Omental fat pad (tissue), 4 donors: ENCODE measurements around a stretch of chr1.

DNA sequence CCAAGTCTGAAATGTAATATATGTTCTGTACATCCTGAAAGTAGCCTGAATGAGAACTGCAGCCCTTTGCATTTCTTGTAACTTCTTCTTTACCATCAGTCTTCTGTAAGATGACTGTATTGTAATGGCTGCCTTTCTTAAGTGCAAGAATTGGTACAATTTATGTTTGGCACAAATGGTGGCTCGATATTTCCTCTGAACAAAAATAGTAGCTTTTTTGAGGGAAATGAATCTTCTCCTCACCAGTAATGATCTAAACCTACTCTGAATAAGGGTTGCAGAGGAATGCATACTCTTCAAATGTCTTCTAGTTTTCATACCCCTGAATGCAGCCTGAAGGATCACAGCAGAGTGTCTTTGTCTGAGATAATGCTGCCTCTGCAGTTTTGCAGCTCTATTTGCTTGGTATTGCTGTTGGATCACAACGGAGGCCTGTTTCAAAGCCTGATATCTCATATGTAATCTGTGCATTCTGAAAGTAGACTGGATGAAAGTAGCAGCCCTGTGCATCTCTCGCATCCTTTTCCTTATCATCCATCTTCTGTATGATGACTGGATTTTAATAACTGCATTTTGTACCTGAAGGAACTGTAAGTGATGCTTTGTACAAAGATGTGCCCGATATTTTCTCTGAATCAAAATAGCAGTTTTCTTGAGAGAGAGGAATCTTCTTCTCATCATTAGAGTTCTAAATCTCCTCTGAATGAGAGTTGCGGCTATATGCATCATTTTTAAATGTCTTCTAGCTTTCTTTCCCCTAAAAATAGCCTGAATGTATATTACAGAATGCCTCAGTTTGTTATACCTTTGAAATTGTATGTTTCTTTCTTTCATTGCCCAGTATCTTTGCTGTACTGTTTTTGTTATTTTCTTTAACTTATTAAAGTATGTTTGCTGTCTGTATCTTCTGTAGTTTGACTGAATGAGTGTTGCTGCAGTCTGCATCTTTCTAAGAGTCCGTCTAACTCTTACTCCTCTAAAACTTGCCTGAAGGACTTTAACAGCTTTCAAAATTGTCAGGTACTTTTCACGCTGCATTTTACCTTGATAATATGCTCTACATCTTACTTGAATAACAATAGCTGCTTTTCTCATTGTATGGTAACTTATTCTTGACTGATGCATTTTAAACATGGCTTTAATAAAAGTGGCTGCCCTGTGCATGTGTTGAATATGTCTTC is 35.1 kb upstream of the F13B start:
- PRO-cap, result no peak
- RAMPAGE, long total RNA, 4 experiments, result no peak in any of the 4 experiments

DNA sequence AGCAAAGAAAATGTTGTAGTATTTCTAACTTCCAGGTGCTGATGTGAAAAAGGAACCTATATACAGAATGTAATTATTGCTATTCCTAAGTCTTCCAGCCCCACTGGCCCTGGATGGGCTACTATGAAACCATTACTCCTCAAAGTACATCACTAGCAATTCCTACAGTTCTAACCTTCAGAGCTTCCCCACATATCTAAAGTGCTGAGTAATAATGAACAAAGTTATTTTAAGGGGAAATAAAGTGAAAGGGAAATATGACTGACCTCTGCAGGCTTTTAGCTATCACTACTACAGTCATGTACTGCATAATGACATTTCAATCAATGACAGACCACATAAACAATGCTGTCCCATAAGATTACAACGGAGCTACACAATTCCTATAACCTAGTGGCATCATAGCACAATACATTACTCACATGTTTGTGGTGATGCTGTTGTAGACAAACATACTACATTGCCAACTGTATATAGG is 22.1 kb downstream of the ZBTB41 start:
- PRO-cap, result no peak
- RAMPAGE, long total RNA, 4 experiments, result no peak in any of the 4 experiments

GRCh38 chr1:197355177-197355813 is 87.2 kb downstream of the CRB1 start:
- PRO-cap, result no peak
- RAMPAGE, long total RNA, 4 experiments, result no peak in any of the 4 experiments

GRCh38 chr1:197552761-197553329 is 222.4 kb downstream of the DENND1B start:
- PRO-cap, result no peak
- RAMPAGE, long total RNA, 4 experiments, result no peak in any of the 4 experiments

DNA sequence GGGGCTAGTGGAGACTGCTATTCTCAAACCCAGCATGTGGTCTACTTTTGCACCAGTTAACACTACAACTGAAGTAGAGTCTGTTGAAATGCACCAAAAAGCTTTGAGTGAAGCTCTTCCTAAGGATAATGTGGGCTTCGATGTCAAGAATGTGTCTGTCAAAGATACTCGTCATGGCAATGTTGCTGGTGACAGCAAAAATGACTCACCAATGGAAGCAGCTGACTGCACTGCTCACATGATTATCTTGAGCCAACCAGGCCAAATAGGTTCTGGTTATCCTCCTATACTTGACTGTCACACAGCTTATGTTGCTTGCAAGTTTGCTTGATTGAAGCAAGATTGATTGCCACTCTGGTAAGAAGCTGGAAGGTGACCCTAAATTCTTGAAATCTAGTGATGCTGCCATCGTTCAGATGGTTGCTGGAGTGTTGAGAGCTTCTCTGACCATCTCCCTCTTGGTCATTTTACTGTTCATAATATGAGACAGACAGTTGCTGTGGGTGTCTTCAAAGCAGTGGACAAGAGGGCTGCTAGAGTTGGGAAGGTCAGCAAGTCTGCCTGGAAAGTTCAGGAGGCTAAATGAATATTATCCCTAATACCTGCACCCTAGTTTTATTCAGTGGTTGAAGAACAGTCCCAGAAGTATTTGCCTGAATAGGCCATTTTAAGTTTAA is 85.1 kb downstream of the DENND1B start:
- PRO-cap, result no peak
- RAMPAGE, long total RNA, 4 experiments, result no peak in any of the 4 experiments

GRCh38 chr1:197954923-197955430 is 37.8 kb downstream of the LHX9 start:
- PRO-cap, result no peak
- RAMPAGE, long total RNA, 4 experiments, result no peak in any of the 4 experiments

DNA sequence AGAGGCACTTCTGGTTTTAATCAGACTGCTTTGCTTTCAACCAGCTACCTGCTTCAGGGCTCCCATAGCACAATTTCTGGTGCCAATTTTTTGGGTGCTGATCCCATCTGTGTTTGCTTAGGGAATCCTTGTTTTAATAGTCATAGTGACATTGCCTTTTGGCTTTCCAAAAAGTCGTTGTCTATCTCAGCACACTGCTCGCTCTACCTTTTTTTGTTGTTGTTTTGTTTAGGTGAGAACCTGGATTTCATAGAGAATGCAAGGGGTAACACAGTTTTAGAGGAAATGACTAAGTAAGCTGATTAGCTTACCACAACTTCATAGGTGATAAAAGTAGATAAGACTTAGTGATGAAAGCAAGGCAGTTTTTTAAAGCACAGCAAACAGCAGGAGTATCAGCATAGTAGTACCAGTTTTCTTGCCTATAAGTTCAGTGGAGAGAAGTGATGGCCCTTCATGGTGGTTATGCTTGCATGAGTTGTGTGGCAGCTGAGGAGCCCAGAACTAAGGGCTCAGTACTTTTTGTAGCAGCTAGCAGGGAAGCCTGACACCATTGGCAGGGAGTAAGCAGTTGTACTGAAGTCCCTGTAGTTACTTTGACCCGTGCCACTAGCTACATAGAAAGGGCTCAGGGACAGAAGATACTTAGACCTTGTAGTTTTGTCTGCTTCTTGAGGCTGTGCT is 31.3 kb downstream of the NEK7 start:
- PRO-cap, result no peak
- RAMPAGE, long total RNA, 4 experiments, result no peak in any of the 4 experiments

DNA sequence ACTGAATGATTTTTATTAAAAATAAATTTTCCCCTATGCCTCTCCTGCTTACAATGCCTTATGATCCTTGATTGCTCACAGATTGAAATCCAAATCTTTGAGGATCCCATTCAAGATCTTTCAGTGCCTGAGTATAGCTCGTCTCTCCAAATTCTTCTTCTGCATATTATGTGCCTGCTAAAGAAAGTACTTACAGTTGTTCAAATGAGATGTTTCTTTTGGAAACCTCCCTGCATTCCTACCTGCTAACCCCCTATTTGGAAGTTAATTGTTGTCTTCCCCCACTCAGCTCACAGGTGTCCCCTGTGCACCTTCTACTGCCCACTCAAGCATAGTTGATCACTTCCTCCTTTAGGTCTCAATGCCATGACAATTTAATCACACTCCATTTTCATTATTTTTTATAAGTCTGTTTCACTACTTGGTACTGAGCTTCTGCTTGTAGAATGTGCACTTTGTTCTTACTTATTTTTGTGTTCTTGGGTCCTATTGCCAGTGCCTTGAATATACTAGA is 16.3 kb upstream of the PTPRC start:
- PRO-cap, result no peak
- RAMPAGE, long total RNA, 4 experiments, result no peak in any of the 4 experiments

GRCh38 chr1:198678407-198678839 is 39.6 kb downstream of the PTPRC start:
- PRO-cap, result no peak
- RAMPAGE, long total RNA, 4 experiments, result no peak in any of the 4 experiments

- PRO-cap, result no peak
- RAMPAGE, long total RNA, 4 experiments, result no peak in any of the 4 experiments
Observed at GRCh38 chr1:198733929-198734639, 95.2 kb downstream of the PTPRC start.

GRCh38 chr1:198752009-198752228 is 113.1 kb downstream of the PTPRC start:
- PRO-cap, result no peak
- RAMPAGE, long total RNA, 4 experiments, result no peak in any of the 4 experiments

GRCh38 chr1:198935956-198937187 is 297.5 kb downstream of the PTPRC start:
- PRO-cap, result no peak
- RAMPAGE, long total RNA, 4 experiments, result no peak in any of the 4 experiments

GRCh38 chr1:200034793-200035208 is 7.3 kb downstream of the NR5A2 start:
- PRO-cap, result no peak
- RAMPAGE, long total RNA, 4 experiments, result no peak in any of the 4 experiments

DNA sequence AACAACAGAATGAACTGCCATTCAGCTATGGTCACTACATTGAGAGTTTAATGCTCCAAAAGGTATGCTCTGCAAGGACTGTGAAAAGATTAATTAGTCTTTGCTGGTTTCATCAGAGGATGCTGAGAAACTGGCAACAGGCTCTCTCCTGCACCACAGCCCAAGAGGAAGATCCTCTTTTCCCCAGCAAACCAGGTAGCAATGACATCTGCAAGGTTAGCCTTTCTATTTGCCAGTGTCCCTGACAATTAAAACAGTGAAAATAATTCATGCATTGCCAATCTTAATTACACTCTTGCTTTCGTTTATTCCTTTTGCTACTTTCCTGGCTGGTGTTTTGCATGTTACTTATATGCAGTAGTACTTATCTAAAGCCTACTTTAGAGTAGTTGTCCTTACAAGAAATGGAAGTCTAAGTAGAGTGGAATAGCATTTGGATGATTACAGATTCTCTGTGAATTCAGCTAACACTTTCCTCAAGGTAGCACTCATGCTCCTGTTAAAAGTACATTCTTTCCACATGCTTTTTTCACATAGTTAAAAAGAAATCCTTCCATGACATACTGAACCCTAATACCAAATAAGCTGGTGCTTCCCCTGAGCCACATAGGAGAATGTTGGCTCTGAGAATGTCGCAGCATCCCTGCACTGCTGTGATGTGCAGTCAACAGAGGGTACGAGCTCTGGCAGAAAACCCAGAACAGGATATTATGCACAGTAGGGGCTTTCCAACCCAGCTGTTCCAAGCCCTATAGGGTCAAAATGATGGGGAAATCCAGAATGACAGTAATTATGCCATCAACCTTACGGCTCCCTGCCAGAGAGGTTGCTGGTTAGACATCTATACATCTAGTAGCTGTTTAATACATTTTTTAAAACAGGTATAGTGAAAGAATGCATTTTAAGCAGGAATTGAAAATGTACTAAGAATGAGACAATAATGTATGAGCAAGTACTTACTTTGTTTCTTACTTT is 125.6 kb downstream of the NR5A2 start:
- PRO-cap, result no peak
- RAMPAGE, long total RNA, 4 experiments, result no peak in any of the 4 experiments

DNA sequence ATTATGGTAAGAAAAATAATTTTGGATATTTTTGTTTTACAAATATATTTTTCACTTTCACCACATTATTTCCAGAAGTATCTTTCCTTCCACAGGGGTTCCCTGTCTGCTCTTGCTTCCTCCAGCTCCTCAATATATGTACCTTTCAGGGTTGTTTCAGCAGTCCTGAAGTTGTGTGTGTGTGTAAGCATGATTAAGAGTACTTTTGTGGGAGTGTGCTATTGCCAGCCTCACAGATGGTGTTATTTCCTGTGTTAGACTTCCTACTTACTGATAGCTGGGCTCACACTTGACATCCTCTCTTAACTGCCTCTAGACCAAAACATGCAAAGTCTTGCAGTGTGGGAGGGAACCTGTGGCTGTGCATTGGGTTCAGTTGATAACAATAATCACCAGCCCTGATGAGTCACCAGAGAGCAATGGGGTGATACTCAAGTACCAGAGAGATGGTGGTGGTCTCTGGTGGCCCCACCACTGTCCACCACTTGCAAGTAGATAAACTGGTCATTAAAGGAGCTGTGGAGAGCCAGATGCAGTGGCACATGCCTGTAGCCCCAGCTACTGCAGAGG is 126.6 kb downstream of the NR5A2 start:
- PRO-cap, result no peak
- RAMPAGE, long total RNA, 4 experiments, result no peak in any of the 4 experiments

DNA sequence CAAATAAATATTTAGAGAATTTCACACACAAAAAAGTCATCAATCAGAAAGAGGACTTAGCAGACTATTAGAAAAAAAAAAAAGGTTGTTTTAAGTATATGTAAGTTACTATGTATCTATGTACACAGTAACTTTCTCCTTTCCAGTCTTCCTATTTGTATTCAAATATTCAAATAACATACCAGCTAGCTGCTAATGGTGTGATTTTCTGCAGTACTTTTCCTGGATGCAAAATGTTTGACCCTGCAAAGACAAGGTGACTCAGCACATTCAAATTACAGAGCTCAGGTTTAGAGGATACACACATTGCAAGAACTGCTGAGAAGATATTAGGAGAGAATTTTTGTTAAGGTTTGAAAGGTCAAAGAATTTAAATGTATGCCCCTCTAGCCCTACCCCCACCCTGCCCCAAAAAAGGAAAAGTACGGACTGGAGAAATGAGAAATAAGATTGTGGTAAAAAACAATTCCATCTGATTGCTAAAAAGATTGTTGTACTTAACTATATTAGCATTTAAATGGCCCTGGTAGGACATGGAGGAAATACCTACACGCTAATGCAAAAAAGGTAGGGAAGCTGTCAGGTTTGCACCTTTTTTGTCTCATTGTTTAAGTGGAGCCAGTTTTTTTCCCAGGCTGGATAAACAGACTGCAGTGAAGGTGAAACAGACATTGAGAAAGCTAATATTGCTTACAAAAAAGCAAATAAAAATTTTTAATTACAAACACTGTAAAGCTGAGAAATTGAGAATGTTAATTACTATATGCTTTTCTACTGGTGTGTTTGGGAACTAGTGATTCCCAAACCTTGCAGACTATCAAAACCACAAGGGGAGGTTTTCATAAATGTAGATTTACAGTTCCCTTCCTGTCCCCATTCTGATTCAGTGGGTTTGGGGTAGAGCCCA is 45.6 kb downstream of the ZNF281 start:
- PRO-cap, result no peak
- RAMPAGE, long total RNA, 4 experiments, result no peak in any of the 4 experiments

GRCh38 chr1:200410482-200410927 is 669 bp upstream of the ZNF281 start:
- PRO-cap, result no peak
- RAMPAGE, long total RNA, 4 experiments, result no peak in any of the 4 experiments

GRCh38 chr1:200411328-200412098 is 1.7 kb upstream of the ZNF281 start:
- PRO-cap, result no peak
- RAMPAGE, long total RNA, 4 experiments, result no peak in any of the 4 experiments

GRCh38 chr1:200738580-200738768 is 219 bp upstream of the CAMSAP2 start:
- PRO-cap, result no peak
- RAMPAGE, long total RNA, 4 experiments, result no peak in any of the 4 experiments

- PRO-cap, result no peak
- RAMPAGE, long total RNA, 4 experiments, result no peak in any of the 4 experiments
Observed at GRCh38 chr1:200769499-200770233, 31.0 kb downstream of the CAMSAP2 start.